Hair follicular keratinocyte (primary cell): ENCODE measurements around a stretch of chr2.

- RAMPAGE, long total RNA, result no peak
These were observed 84.3 kb downstream of the EPAS1 start for GRCh38 chr2:46381478-46381847.

DNA sequence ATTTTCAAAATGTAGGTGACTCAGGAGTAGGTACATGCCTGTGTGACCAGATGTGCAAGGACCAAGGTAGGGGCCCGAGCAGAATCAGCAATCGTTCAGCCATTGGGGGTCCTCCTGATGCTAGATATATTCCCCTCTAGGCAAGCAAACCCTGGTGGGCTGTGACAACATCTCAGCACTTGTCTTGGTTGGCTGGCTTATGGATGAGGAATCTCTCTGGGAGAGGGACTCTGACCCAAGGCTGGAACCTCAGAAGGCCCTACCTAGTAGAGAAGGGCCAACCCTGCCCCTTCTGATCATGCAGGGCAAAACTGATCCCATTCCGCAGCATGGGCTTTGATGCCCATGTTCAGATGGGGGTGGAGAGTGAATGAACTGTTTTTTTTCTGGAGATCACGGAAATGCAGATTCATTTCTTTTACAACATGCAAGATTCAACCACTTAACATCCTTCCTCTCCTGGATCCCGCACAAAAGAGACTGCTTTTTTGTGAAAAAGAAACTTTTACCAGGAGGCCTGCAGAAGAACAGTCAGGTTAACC is 91.1 kb downstream of the EPAS1 start:
- RAMPAGE, long total RNA, result no peak

DNA sequence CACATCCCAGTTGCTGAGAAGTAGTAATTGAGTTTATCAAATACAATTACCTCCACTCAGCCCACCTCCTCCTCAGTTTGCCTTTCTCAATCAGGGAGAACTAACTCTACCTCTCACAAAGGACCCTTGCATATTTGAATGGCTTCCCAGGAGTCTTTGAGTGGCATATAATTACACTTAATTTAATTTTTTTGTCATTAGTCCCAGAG is 89.8 kb upstream of the RHOQ start:
- RAMPAGE, long total RNA, result no peak

GRCh38 chr2:46461804-46462269 is 80.5 kb upstream of the RHOQ start:
- RAMPAGE, long total RNA, result no peak

GRCh38 chr2:46519780-46520345 is 22.4 kb upstream of the RHOQ start:
- RAMPAGE, long total RNA, result no peak

DNA sequence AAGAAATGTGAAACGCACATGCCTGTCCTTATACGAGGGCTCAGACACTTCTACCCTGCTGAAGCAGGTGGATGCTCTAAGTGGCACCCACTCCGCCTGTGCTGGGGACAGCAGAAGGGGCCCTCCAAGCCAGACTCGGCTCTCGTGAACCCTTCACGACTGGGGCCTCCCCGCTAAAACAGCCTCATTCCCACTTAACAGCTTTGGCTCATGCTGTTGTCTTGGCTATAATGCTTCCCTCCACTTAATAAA is 22.0 kb upstream of the RHOQ start:
- RAMPAGE, long total RNA, result no peak

GRCh38 chr2:46575942-46576604 is 33.7 kb upstream of the ATP6V1E2 start:
- RAMPAGE, long total RNA, result no peak

DNA sequence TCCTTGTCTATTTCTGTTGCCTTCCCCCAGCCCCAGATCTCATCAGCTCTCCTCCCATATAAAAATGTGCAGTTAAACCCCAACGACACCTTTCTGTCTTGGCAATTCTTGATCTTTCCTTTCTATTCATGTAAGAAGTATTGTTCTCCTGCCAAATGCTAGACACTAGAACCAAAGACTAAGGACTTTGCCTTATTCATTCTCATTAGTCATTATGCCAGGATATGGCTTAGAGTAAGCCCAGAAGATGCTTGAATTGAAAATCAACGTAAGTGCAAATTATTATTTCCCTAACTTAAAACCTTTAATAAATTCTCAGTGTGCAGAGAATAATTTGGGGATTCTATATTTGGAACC is 474 bp downstream of the CRIPT start:
- RAMPAGE, long total RNA, result no peak

GRCh38 chr2:46634847-46635304 is 17.9 kb downstream of the CRIPT start:
- RAMPAGE, long total RNA, result no peak

DNA sequence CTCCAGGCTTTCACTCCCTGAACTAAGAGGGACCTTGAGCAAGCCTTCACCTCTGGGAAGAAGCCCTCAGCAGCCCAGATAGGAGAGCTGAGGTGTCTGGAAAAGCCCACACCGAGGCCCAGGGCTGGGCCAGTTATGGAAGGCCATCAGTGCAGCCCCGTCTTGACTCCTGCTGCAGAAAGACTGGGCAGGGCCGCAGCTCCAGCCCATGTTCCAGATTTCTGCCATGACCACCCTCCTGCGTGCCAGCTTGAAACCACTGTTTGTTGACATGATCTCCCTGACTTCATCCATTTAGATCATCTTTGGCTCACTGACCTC is 36.3 kb downstream of the CRIPT start:
- RAMPAGE, long total RNA, result no peak

DNA sequence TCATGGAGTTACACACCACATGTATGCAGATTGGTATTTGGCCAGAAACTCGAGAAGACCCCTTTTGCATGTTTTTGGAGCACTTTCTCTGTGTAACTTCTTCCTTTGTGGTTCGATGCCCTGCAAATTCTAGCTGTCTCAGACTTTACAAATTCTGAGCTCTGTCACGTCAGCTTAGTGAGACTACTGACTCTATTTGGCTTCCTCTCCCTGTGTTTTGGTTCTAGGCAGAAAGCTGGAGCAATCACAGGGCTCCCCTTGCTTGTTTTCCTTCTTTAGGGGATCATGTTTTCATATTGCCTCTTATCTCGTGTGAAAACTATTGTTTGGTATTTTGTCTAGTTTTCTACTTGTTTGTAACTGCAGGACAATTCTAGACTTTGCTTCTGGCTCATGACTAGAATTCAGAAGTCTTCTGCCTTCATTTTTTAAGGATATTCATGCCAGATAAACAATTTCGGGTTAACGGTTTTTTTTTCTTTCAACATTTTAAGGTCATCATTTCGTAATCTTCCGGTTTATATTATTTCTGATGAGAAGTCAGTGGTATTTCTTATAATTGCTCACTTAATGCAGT is 18.1 kb downstream of the SOCS5 start:
- RAMPAGE, long total RNA, result no peak

GRCh38 chr2:46818336-46818734 is 97.3 kb downstream of the MCFD2 start:
- RAMPAGE, long total RNA, result no peak

- RAMPAGE, long total RNA, result no peak
These were observed 53.6 kb downstream of the MCFD2 start for GRCh38 chr2:46861959-46862466.

DNA sequence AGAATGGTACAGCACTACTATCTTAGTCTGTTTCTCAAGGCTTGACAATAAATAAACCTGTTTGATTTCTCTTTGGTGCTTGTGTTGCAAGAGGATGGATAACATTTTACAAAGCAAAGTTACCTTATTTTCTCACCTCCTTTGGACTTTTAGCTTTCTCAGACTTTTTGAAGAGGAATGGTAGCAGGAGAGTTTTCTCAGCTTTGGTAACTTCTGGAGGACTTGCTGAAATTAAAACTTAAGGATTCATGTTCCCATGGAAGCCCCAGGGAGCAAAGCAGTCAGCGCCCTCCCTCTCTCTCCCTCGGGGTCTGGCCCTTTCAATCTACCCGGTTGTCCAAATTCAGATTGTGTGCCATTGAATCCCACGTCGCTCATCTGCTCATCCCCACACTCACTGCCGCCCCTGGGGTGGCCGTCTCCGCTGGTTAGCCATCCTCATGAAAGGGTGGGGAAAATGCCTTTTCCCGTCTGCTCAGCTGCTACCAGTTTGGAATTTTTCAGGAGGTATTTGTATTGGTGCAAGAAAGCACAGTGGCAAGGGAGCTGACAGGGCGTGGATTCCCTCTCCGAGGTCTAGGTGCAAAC is 27.2 kb downstream of the MCFD2 start:
- RAMPAGE, long total RNA, result no peak

GRCh38 chr2:46917208-46917946 is 1.8 kb upstream of the MCFD2 start:
- RAMPAGE, long total RNA, result no peak

DNA sequence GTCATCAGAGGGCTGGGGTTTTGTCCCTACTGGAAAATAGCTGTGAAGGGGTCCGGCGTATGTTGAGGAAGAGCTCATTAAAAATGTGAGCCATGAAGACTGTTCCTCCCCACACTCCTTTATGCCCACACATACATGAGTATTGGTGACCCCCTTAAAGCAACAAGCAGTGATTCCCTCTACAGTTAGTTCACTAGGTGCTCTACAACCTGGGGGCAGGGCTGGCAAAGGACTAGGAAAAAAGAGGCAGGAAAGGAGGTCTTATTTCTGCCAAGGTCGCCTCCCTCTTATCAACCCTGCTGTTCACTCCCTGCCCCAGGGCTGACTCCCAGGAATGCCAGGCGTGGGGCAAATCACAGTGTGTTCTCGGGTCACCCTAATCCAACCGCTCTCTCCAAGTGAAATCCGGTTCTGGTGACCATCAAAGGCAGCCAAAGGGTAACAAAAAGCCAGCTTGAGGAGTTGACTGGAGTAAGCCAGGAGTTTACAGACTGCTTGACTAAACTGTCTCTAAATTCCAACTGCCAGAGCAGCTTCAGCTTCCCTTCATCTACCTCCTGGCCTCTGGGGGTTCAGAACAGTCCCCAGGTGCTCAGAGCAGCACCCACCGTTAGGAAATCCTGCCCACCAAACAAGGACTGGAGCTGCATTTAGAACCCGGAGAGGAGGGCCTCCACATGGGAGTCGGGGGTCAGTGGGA is 1.5 kb upstream of the TTC7A start:
- RAMPAGE, long total RNA, result no peak

DNA sequence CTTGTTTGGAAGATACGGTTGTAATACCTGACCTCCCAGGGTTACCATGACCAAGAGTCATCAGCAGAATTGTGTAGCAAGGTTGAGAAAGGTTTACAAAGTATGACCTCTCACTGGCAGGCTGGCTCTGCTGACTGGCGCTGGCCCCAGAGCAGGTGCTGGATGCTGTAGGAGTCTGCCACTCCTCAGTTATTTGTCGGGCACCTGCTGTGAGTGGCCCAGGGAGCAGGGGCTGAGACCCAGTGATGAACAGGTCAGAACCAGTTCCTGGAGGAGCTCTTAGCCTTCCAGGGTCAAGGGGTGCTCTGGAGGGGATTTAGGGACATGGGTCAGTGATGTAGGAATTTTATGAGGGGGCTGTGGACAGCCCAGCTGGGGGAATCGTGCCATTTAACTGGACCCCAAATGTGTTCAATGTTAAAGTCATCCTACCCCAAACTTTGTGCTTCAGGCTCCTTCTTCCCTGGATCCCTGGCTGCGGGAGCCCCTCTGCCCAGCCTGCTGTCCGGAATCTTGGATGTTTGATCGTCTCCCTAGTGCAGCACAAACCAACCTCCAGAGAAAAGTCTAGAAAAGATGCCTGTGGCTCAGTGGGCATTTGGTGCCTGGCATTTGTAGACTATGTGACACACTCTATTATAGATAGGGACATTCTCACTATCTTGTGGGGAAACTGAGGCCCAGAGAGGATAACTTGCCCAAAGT is 16.4 kb downstream of the TTC7A start:
- RAMPAGE, long total RNA, result no peak

DNA sequence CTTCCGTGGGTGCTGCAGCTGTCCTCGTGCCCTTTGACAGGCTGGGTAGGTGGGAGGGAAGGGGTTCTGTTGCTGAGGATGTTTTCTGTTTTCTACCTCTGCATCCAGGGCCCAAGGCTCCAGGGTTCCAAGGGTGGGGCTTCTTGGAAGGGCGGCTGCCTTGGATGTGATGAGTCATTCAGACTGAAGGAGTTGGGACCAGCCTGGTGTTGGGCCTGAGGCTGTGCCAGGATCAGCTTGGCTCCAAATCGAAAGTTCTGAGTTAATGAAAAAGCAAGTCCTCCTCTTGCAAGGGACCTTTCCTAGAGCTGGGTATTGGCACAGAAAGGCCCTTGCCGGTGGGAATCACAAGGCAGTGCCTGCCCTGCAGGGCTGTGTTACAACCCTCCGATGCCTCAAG is 26.9 kb downstream of the TTC7A start:
- RAMPAGE, long total RNA, result no peak

DNA sequence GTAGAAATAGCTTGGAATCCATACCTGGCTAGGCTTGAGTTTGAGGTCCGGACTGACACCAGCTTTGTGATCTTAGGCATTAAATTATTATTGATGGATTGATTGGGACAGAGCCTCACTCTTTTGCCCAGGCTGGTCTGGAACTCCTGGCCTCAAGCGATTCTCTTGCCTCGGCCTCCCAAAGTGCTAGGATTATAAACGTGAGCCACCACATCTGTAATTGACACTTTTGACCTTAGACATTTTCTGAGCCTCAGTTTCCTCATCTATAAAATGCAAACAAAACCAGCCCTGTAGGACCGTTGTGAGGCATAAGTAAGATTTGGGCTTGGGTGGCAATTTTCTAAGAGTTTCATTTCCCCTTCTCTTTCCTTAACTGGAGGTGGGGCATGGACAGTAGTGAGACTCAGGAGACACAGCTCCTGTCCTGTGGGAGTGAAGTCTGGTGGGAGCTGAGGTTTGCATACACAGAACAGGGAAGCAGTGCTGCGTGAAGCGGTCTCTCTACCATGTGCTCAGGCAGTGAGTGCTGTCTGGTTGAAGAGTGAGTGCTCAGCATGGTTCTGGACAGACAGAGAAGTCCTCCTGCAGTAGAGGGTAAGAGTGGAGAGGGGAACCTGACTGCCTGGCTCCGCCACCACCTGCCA is 36.8 kb downstream of the TTC7A start:
- RAMPAGE, long total RNA, result no peak

DNA sequence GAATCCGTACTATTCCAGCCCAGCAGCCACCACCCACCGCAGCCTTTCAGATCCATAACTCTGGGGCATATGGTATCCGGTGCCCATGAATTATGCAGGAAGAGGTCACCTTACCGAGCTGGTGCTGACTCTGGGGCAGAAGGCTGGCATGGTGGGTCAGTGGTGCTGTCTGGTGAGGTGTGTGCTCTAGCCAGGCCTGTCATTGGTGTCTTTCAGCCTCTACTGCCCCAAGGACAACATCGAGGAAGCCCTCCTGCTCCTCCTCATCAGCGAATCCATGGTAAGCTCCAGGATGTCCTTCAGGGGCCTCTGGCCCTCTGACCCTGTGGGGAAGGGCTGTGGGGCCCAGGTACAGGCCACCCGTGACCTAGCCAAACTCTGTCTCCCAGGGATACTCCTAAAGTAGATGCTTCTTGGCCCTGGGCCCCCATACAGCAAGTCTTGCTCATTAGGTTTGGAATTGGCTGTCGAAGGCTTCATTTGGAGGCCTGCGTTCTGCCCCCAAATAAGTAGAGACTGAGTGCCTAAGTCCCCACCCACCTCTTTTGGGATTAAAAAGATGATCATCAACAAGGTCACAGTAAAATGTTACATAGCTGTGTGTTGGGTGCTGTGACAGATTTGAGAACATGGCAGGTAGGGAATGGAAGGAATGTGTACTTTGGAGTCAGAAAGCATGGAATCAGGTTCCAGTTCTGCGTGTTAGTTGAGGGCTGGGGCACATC is 54.1 kb downstream of the TTC7A start:
- RAMPAGE, long total RNA, result no peak